Pulmonary lymph node (tissue), 1 donor: ENCODE data around the gene BMP3.

- PRO-cap: no peak
These were observed 834 bp downstream of the ANXA3 start for GRCh38 chr4:78552421-78552786.

GRCh38 chr4:78657844-78658438, 106.4 kb downstream of the ANXA3 start:
- PRO-cap: unidirectional peak, minus-strand start at chr4:78658148

- PRO-cap: bidirectional peak, plus-strand start at chr4:78692211, minus-strand start at chr4:78692109
These were observed 84.2 kb upstream of the BMP2K start for GRCh38 chr4:78691835-78692443.

DNA sequence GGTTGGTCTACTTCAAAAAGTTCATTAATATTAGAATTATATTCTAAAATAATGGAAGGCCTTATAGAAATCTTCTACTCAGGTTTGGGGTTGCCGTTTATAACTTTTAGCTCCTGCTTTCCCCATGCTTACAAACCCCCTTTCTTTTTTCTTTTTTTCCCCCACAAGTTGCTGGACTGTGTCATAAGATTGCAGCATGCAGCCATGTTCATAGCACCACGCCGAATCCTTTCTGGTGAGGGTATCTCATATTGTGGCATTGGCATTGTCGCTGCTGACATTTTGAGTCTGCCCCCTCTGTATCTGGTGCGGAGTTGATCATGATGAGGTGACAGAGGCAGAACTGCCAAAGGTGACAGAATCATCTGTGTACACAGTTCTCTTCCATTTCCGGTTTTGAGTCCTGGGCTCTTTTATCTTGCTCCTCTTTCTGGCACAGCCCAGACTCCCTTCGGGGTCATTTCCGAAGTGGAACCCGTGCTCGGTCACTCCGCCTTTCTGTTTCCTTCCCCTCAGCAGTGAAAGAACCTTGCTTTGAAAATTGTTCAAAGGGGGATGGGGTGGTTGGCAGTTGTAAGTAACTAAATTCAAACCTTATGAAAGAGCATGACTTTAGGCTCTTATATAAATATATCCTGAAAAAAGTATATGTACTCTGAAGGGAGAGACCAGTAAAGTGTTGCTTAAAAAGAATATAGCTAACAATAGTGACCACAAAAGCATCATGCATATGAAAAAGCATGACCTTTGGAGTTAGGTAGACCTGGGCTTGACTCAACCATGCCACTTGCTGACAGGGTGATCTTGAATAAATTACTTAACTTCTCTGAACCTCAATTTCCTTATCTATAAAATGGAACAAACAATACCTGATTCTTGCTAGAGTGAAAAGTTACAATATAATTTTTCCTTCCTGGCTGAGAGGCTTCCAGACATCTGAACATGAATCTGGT, 55.0 kb upstream of the BMP2K start:
- PRO-cap: no peak

DNA sequence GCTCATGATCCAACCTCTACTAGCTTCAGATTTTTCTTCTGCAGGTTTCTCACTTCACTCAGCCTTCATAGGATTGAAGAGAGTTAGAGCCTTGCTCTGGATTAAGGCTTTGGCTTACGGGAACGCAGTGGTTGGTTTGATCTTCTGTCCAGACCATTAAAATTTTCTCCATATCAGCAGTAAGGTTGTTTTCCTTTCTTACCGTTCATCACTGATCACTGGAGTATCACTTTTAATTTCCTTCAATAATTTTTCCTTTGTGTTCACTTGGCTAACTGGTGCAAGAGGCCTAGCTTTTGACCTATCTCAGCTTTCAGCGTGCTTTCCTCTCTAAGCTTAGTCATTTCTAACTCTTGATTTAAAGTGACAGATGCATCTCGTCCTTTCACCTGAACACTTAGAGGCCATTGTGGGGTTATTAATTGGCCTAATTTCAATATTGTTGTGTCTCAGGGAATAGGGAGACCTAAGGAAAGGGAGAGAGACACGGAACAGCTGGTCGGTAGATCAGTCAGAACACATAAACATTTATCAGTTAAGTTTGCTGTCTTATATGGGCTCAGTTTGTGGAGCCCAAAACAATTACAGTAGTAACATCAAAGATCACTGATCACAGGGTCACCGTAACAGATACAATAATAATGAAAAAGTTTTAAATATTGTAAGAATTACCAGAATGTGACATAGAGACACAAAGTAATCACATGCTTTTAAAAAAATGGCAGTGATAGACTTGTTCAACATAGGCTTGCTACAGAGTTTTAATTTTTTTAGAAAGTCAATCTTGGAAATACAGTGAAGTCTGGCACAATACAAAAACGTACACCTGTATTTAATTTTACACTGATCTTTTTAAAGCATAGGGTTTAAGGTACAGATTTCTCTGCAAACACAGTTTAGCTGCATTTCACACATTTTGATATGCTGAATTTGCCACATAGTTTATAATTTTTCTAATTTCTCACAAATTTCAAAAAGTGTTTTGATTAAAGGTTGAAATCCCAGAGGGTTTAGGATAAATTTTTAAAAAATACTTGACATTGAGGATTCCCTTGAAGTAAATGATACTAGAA, 44.4 kb downstream of the PAQR3 start:
- PRO-cap: no peak

GRCh38 chr4:79598625-79599337, 190.8 kb upstream of the GK2 start:
- PRO-cap: unidirectional peak, plus-strand start at chr4:79598962

DNA sequence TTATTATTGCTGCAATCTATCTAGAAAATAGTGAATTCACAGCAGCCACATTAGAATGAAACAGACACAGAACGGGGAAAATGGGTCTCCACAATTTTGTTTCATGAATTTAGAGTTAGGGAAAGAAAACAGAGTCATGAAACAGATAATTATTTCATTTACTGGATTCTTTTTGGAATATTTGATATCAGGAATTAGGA, 61.0 kb downstream of the ANTXR2 start:
- PRO-cap: no peak

DNA sequence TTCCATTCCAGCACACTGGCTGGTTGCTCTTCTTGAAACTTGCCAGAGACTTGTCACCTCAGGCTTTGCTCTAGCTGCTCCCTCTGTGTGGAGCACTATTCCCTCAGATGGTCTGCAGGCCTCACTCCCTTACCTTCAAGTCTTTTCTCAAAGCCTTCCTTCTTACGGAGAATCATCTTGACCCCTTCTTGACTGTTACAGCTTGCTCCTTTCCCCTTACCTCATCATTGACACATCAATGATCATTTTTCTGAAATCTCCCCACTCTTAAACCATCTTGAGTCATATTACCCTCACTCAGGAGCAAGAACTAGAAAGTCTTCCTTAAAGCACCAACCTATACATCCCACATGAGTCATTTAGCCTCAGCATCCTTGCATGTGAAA, 55.8 kb downstream of the ANTXR2 start:
- PRO-cap: no peak

DNA sequence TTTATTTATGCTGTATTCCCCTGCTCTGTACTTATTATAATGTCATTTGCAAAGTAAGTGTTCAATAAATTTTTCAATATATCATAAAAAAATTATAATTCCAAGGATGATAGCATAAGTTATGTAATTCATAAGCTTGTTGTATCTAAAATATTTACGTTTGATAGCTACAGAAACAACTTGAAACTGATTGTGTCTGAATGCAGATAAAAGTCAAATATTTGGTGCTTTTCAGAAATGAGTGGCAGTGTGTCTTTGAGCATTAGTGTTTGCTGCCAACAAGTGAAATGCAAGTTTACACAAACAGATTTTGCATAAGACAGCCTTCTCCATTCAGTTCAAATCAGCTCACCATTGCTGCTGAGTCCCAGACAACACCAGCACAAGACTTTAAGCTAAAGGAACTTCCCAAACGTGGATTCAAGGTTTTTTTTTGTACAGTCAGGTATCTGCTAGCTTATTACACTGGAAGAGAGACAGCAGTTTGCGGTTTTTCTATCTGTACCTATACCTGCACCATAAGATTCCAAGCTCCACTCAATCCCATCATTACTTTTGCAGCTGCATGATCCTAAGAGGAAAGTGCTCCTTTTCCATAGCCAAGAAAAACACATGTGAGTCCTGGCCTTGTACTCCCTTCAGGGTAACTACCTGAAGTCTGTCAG, 15.1 kb downstream of the ANTXR2 start:
- PRO-cap: no peak

- PRO-cap: no peak
These were observed at the start of gene BMP3 for GRCh38 chr4:81030467-81031509. BMP3 (plus strand) TSS chr4:81030708.

GRCh38 chr4:81118184-81118741, 87.8 kb downstream of the BMP3 start:
- PRO-cap: no peak

- PRO-cap: no peak
These were observed 50.3 kb downstream of the RASGEF1B start for GRCh38 chr4:81421463-81421754.

- PRO-cap: unidirectional peak, plus-strand start at chr4:81470466; bidirectional peak, plus-strand start at chr4:81470605, minus-strand start at chr4:81470549; bidirectional peak, plus-strand start at chr4:81471263, minus-strand start at chr4:81470928
These were observed 1.1 kb downstream of the RASGEF1B start for GRCh38 chr4:81470220-81471396.

DNA sequence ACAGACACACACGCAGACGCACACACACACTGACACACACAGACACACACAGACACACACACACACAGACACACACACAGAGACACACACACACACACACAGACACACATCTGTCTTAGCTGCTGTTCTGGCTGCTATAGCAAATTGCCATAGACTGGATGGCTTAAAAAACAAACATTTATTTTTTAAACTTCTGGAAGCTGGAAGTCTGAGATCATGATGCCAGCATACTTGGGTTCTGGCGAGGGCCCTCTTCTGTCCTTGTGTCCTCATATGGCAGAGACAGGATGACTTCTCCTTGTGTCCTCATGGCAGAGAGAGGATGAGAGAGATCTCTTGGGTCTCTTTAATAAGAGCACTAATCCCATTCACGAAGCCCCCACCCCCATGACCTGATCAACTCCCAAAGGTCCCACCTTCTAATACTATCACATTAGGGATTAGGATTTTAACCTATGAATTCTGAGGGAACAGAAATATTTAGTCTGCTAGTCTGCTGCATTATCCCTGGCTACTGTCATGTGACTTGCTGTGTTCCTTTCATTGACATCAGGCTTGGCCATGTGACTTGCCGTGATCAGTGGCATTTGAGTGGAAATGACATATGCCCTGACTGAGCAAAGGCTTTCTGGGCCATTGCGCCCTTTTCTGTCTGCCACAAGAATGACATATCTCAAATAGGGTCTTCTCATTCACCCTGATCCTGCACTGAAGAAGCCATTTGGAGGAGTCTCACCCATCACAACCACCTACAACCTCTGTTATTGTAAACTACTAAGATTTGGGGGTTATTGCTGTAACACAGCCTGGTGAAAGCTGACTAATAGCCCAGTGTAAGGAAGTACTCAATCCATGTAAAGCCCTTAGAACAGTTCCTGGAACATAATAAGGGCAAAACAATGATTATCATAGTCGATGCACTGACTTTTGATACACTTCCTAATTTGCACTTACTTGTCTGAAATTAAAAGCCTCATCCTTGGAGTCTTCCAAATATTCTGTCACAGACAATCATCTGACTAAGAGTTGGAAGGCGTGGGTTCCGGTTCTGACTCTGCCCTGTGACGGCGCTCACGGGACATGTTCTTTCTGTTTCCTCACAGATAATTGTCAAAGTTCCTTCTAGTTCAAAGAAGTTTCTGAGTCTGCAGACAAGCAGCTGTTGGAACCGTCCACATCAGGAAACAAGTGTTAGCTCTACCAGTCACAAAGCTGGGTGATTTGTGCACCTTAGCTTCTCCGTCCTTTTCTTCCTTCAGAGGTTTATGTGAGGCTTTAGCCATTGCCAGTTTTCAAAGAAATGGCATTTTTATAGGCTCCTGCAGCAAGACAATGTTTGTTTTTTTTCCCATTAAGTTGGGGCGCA, 33.1 kb upstream of the RASGEF1B start:
- PRO-cap: unidirectional peak, minus-strand start at position 516 of the sequence; bidirectional peak, plus-strand start at position 1,133 of the sequence, minus-strand start at position 966 of the sequence

- PRO-cap: unidirectional peak, minus-strand start at chr4:81566148; unidirectional peak, minus-strand start at chr4:81566181
These were observed 94.6 kb upstream of the RASGEF1B start for GRCh38 chr4:81566068-81566918.

DNA sequence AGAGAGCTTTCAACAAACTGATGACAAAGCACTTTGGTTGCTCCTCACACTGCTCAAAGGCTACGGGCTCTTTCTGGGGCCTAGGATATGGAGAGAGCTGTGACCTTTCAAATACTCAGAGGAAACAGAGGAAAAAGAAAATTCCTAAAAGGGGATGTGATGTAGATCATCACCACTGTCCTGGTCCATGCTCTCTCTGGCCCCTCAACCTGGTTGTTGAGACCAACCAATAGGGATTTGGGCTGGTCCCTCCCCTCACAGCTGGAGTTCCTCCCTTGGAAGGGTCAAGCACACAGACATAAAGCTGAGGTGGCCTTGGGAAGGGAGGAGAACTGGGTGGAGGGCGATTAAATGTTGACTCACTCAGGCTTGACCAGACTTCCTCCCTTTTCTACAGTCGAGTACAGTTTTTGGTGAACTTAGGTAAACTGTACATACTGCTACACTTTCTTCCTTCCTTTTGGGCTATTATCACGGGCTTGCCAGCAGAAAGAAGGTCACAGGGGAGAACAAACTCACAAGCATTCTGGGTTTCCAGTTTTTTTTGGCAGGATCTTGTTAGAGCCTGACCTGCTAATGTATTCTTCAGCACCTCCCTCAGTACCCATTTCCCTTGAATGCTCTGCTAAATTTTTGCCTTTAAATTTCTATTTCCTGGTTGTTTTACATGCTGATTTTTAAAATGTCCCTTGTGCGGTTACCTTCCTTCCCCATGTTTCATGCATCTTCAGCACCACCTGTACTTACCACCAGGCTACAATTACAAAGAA, 135.1 kb upstream of the RASGEF1B start:
- PRO-cap: bidirectional peak, plus-strand start at position 327 of the sequence, minus-strand start at position 197 of the sequence

DNA sequence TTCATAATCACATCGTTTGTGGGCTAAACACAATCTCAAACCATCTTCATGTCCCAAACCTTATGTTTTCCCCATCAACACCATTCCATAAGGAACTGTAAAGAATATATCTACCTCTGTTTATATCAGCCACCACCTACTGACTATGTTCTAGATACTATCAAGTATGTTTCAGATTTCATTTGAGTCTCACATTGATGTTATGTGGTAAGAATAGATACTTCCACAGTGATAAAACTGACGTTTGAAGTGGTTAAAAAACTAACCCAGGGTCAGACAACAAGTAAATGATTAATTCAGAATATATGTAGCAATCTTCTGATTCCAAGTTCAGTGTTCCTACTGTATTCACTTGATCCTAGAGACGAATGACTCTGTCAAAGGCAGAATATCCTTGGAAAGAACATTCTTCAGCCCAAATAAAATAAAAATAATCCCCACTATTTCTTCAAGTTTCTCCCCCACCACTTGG, 156.8 kb upstream of the RASGEF1B start:
- PRO-cap: no peak

- PRO-cap: no peak
These were observed 30.6 kb downstream of the HNRNPD start for GRCh38 chr4:82342977-82343771.

DNA sequence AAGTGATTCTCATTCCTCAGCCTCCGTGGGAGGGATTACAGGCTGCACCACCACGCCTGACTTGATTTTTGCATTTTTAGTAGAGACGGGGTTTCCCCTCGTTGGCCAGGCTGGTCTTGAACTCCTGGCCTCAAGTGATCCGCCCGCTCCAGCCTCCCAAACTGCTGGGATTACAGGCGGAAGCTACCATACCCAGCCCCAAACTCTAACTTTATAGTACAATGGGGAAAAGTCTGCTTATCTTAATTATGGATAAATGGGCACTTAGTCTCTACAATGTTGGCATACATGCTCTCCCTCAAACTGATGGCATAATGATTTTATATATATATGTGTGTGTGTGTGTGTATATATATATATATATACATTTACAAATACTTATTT, 11.1 kb downstream of the HNRNPD start:
- PRO-cap: no peak

- PRO-cap: no peak
These were observed 6.6 kb upstream of the HNRNPD start for GRCh38 chr4:82380257-82380852.